Peyer's patch (tissue), 4 donors: ENCODE results near the gene MORC1.

GRCh38 chr3:106839852-106840302, 537.4 kb upstream of the CCDC54 start:
- PRO-cap: no peak
- RAMPAGE, long total RNA, 4 experiments: no peak in any of the 4 experiments

GRCh38 chr3:106912857-106913786, 464.1 kb upstream of the CCDC54 start:
- PRO-cap: no peak
- RAMPAGE, long total RNA, 4 experiments: no peak in any of the 4 experiments

- PRO-cap: no peak
- RAMPAGE, long total RNA, 4 experiments: no peak in any of the 4 experiments
Observed at GRCh38 chr3:107421067-107421499, 43.8 kb downstream of the CCDC54 start.

DNA sequence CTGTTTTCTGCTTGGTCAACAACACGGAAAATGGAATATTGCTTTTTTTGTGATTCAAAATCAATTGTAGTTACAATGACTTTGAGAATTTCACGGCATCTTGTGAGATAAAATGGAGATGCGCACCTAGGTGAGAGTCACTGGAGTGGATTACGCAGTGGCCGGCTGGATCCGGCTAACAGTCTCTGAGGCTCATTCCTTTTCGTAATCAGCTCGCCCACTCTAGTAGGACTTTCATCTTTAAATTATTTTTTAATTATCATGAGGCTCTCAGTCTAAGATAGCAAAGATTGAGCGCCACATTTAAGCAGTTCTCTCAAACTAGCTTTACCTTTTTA, 54.9 kb downstream of the CCDC54 start:
- PRO-cap: unidirectional peak, minus-strand start at position 152 of the sequence
- RAMPAGE, long total RNA, 4 experiments: no peak in any of the 4 experiments

DNA sequence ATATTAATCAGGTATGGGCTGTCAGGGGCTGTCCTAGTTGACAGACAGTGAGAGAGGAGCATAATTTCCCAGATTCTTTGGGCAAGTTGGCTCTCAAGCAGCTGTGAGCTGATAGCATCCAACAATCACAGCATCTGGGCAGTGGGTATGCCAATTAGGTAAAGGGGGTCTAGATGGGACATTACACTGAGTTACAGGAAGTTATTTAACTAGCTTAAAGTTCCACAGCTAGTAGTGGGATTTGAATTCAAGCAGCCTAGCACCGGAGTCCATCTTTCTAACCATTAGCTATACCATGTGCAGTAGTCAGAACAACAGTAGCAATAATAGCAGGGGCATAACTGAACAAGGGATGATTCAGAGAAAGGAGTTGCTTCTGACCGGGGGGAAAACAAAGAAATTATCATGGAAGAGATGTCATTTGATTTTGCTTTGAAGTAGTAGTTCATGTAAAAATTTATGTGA, 35.8 kb downstream of the BBX start:
- PRO-cap: no peak
- RAMPAGE, long total RNA, 4 experiments: start-site peak on the plus strand in 2 of 4 experiments, centred at positions 98 to 403 of the sequence, 7 to 8 reads per replicate

DNA sequence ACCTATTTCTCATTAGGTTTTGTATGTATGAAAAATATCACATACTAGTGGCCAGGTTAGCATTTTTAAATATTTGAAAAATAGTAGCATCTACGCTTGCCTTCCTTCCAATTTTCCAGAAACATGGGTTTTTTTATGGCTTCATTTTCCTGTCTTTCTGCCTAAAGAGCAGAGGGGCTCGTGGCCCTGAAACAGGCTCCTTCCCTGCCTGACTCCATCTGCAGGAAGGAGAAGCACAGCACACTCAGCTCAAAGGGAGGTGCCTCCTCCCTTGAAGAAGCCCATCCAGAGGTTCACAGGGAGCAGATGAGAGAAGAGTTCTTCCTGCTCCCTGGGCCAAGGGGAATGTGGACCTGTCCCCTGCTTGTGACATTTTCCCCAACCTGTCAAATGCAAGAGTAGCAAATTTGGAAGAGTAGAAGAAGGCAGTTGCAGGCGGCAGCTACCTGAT, 55.7 kb downstream of the BBX start:
- PRO-cap: no peak
- RAMPAGE, long total RNA, 4 experiments: no peak in any of the 4 experiments

GRCh38 chr3:107698937-107699479, 176.2 kb downstream of the BBX start:
- PRO-cap: no peak
- RAMPAGE, long total RNA, 4 experiments: no peak in any of the 4 experiments

DNA sequence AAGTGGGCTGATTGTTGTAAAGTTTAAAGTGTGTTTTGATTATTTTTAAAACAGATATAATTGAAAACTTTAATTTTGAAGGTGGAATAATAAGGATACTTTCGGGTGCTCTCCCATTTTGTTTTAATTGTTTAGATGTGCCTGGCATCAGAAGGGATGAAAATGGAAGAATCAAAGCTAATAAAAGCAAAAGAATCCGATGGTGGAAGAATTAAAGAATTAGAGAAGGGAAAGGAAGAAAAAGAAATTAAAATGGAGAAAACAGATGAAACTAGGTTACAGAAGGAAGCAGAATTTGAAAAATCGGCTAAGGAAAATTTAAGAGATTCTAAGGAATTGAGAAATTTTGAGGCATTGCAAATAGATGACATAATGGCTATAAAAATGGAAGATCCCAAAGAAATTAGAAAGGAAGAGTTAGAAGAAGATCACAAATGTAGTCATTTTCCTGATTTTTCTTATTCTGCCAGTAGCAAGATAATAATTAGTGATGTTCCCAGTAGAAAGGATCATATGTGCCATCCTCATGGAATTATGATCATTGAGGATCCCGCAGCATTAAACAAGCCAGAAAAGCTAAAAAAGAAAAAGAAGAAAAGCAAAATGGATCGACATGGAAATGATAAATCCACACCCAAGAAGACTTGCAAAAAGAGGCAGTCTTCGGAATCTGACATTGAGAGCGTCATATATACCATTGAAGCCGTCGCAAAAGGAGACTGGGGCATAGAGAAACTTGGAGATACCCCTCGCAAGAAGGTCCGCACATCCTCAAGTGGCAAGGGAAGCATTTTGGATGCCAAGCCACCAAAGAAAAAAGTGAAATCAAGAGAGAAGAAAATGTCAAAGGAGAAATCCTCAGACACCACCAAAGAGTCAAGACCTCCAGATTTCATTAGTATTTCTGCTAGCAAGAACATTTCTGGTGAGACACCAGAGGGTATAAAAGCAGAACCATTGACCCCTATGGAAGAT, 250.0 kb downstream of the BBX start:
- PRO-cap: no peak
- RAMPAGE, long total RNA, 4 experiments: no peak in any of the 4 experiments

DNA sequence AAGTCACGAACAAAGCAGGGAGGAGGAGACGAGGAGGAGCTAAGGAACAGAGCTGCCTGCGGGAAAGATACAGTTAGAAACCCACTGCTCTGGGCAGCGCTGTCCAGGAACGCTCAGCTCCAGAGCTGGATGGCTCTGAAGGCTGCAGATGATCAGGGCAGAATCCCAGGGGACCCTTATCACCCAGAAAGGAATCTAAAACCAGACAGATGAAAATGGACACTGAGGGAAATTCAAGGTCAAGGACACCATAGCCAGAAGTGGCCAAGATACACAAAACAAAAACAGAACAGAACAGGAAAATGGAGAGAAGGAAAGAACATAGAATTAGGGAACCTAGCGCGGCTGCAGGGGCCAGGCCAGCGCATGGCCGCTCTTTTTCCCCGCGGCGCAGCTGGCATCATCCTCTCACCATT, 257.7 kb downstream of the CD47 start:
- PRO-cap: no peak
- RAMPAGE, long total RNA, 4 experiments: no peak in any of the 4 experiments

- PRO-cap: no peak
- RAMPAGE, long total RNA, 4 experiments: no peak in any of the 4 experiments
Observed at GRCh38 chr3:107928185-107928577, 162.7 kb downstream of the CD47 start.

GRCh38 chr3:108055779-108056433, 34.9 kb downstream of the CD47 start:
- PRO-cap: no peak
- RAMPAGE, long total RNA, 4 experiments: no peak in any of the 4 experiments

DNA sequence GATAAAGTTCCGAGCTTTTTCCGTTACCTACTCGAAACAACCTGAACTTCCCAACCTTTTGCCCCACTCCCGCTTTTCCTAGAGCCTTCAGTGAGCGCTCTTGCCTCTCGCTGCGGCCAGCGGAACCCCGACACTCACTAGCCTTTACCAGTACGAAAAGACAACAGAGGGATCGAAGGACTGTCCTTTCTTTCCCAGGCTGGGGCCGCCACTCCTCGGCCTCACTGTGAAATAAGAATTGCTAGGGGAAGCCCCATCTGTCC, 316 bp downstream of the CIP2A start:
- PRO-cap: no peak
- RAMPAGE, long total RNA, 4 experiments: no peak in any of the 4 experiments

DNA sequence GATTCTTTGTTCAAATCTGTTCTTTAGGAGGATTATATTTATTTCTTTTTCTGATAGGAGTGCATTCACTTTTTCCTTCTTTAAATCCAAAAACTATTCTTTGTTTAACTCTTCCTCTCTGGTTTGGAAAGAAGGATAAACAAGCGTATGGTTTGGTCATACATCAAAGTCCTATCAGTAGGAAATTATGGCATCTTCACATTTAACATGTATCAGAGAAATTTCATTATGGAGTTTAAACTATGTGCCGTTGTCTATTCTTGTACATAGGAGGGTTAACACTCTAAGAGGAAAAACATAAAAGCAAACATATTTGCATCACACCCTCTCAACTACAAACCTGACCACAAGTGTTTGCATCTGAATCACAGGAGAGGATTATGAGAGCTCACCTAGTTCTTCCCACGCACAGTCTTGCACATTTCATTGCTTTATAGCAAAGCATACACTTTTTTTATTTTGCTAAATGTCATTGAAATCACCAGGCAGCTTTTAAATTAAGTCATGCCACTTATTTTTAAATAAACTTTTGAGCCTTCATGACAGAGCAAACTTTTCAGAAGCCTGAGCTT, 12.4 kb downstream of the TRAT1 start:
- PRO-cap: unidirectional peak, plus-strand start at position 363 of the sequence
- RAMPAGE, long total RNA, 4 experiments: no peak in any of the 4 experiments

GRCh38 chr3:109117805-109118524, at the start of gene MORC1:
Gene MORC1 (minus strand): TSS chr3:109118134.
- PRO-cap: no peak
- RAMPAGE, long total RNA, 4 experiments: no peak in any of the 4 experiments

GRCh38 chr3:109978845-109979067, 641.4 kb upstream of the DPPA4 start:
- PRO-cap: no peak
- RAMPAGE, long total RNA, 4 experiments: no peak in any of the 4 experiments

- PRO-cap: no peak
- RAMPAGE, long total RNA, 4 experiments: no peak in any of the 4 experiments
Observed at GRCh38 chr3:111590329-111590528, 4.9 kb downstream of the ZBED2 start.

DNA sequence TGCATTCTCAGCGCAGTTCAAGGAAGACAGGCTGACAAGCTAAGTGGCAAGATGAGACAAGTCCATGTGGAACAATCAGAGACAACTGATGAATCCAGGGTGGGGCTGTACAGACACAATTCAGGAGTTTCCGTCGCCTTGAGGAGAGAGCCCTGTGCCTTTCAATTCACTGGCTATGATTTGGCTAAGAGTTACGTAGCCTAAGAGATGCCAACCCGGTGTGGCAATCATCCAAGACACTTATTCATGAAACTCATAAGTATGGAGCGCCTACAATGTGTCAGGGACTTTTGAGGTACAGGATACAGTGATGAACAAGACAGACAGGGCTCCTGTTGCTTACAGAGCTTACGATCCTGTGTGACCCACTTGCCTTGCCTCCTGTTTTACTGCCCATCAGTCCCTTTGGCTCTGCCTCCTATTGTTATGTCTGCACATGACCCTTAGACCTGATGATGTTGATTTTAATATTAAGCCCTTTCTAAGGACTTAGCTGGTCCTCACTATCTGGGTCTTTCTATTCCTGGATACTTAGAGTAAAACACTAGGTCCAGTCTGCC, 15.6 kb upstream of the ZBED2 start:
- PRO-cap: no peak
- RAMPAGE, long total RNA, 4 experiments: no peak in any of the 4 experiments

GRCh38 chr3:111692970-111693552, 18.6 kb downstream of the PLCXD2 start:
- PRO-cap: no peak
- RAMPAGE, long total RNA, 4 experiments: no peak in any of the 4 experiments

GRCh38 chr3:111784053-111784252, 75.1 kb upstream of the PHLDB2 start:
- PRO-cap: no peak
- RAMPAGE, long total RNA, 4 experiments: no peak in any of the 4 experiments

GRCh38 chr3:111922123-111922647, 56.6 kb upstream of the ABHD10 start:
- PRO-cap: no peak
- RAMPAGE, long total RNA, 4 experiments: no peak in any of the 4 experiments